T-cell (primary cell): ENCODE results near the gene OR2J1.

GRCh38 chr6:28372081-28372519, 22.4 kb downstream of the ZKSCAN3 start:
- PRO-cap, 7 experiments = no peak in any of the 7 experiments

DNA sequence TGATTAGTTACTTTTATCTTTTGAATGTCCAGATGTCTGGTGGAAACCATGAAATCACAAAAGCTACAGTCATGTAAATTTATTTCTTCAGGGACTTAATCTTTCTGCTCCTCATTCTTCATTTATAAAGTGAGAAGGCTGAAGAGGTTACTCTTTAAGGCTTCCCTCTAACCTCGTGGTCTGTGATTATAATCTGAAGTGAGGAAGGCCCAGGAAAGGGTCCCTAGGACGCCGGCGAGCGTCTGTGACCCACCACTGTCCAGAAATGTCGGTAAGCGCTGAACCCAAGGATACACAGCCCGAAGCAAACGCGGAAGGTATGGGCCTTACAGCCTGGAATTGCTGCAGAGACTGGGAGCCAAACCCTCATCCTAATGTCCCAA, 437 bp downstream of the ZSCAN12 start:
- PRO-cap, 7 experiments = no peak in any of the 7 experiments

DNA sequence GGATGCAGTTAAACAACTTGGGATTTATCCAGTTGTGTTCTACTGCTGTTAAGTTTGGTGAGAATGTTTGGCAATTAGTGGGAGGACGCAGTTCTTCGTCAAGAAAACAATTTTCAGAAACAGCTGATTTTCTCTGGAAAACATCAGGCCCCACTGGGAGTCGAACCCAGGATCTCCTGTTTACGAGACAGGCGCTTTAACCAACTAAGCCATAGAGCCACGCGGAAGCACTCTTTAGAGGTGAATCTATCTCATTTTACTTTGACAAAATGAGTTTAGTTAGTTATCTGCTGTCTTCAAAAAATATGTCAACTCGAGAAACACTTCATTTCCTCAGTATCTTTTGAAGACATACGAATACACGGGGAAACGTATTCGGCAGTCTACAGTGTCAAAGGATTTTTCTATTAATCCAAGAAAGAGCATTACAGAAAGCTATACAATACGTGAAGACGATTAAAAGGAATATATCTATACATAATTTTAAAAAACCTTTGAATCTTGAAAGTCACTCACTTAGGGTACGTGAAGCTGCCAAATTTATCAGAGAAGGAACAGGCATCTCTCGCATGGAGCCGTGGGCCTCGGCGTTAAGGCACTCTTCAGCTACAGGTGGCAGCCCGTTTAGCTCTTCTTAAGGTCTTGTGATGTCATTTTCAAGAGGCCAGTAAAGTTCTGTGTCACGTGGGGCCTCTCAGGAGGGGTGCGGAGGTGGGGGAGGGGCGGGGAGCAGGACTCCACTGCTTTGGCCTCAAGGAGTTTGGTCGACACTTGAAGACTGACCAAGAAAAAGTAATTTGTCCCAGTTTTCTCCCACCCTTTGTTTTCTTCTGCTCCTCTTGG, 26.5 kb downstream of the GPX6 start:
- PRO-cap, 7 experiments = peak in 3 of 7 experiments; most common plus-strand start position 706 of the sequence (in 2); most common minus-strand start position 592 of the sequence (in 2)

GRCh38 chr6:28489727-28490762, 25.5 kb downstream of the GPX6 start:
- PRO-cap, 7 experiments = peak in 6 of 7 experiments; most common plus-strand start chr6:28489925 (in 5); most common minus-strand start chr6:28490004 (in 6)

GRCh38 chr6:28615839-28616944, 29.1 kb upstream of the SCAND3 start:
- PRO-cap, 7 experiments = no peak in any of the 7 experiments

DNA sequence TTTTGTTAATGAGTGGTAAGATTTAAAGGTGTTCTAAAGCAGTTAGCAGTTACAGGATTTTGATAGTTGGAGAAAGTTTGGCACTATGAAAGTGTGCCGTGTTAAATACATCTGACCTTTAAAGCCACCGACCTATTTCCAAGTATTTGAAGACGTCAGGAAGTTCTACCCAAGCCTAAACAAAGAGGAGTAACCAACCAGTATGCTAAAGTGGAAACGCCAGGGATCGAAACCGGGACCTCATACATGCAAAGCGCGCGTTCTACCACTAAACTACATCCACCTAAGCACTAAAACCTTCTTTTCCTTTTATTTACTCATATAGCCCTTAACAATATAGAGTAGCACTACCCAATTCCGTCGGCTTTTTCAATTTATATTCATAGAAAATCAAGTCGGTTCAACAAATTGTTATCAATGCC, 46.8 kb upstream of the SCAND3 start:
- PRO-cap, 7 experiments = no peak in any of the 7 experiments

GRCh38 chr6:28719295-28719901, 132.3 kb upstream of the SCAND3 start:
- PRO-cap, 7 experiments = no peak in any of the 7 experiments

GRCh38 chr6:28900993-28901727, 22.6 kb downstream of the TRIM27 start:
- PRO-cap, 7 experiments = no peak in any of the 7 experiments

DNA sequence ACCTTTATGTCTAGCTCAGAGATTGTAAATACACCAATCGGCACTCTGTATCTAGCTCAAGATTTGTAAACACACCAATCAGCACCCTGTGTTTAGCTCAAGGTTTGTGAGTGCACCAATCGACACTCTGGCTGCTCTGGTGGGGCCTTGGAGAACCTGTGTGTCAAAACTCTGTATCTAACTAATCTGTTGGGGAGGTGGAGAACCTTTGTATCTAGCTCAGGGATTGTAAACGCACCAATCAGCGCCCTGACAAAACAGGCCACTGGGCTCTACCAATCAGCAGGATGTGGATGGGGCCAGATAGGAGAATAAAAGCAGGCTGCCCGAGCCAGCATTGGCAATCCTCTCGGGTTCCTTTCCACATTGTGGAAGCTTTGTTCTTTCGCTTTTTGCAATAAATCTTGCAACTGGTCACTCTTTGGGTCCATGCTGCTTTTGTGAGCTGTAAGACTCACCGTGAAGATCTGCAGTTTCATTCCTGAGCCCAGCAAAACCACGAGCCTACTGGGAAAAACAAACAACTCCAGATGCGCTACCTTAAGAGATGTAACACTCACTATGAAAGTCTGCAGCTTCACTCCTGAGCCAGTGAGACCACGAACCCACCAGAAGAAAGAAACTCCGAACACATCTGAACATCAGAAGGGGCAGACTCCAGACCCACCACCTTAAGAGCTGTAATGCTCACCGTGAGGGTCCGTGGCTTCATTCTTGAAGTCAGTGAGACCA, 35.0 kb upstream of the TRIM27 start:
- PRO-cap, 7 experiments = no peak in any of the 7 experiments

DNA sequence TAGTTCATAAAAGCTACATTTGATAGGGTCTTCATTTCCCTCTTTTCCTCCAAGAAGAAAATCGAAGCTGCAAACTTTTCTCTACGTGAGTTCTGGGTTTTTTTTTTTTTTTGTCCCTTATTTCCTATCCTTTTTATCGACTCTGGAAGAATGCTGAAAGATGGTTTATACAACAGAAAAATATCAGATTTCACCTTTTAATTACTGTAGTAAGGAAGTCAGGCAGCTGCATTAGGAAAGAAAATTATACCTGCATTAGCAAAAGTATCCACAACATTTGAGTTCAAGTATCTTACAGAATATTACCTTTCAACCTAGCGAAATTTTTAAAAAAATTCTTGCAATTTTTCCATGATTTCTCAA, at the start of gene OR2J1:
TSS of gene OR2J1 (plus strand) at position 200 of the 363 bp plus-strand sequence.
- PRO-cap, 7 experiments = no peak in any of the 7 experiments

DNA sequence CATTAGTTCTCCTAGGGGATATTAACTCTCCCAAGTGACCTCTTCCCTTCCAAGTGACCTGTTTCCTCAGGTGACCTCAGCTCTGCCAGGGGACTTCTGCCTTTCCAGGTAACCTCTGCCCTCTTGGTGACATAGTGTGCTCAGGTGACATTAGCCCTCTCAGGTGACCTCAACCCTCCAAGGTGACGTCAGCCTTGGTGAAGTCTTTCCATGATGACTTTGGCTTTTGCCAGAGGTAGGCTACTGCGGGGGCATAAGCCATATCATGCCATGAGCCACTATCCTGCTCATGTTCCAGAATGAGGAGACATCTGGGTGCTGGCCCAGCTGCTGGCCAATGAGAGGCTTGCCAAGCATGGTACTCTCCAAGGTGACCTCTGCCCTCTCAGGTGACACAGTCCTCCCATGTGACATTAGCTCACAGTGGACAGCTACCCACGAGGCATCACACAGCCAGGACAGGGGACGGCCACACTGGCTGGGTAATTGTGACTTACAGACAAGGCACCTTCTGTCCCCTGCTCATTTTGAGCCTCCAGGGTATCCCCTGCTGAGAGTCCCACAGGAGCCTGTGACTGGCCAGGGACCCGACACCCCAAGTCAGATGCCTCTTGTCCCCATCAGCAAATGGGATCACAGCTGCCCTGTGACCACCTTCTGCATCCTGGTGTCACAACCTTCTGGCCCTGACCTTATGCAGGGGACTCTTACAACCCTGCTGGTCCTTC, 21.7 kb upstream of the OR2I1P start:
- PRO-cap, 7 experiments = no peak in any of the 7 experiments

GRCh38 chr6:29555690-29556481, 3.6 kb downstream of the UBD start:
- PRO-cap, 7 experiments = no peak in any of the 7 experiments

GRCh38 chr6:29666036-29666485, 9.2 kb downstream of the MOG start:
- PRO-cap, 7 experiments = no peak in any of the 7 experiments

GRCh38 chr6:29889210-29889535, 53.2 kb upstream of the HLA-A start:
- PRO-cap, 7 experiments = peak in 1 of 7 experiments; most common plus-strand start chr6:29889266 (in 1)

- PRO-cap, 7 experiments = peak in 6 of 7 experiments; most common plus-strand start chr6:29926680 (in 5); most common minus-strand start chr6:29926554 (in 4)
Observed at GRCh38 chr6:29926396-29926999, 15.8 kb upstream of the HLA-A start.

DNA sequence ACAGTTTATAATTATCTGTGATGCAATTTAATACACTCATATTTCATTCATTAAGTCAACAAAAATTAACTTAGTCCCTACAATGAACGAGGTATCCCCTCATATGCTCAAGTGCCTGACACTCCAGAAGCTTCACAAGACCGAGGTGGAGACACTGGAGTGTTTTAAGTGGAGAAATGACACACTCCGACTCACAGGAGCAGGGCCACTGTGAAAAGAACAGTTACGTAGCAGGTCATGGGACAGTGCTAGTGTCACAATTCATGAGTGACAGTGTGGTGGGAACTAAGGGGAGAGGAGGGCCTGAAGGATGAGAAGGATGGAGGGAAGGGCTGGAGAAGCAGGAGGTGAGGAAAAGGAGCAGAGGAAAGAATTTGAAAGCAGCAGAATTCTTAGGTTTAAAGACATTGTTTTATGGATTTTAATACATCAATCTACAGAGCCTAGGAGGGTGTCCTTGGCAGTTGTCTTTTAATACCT, 1.3 kb upstream of the HLA-A start:
- PRO-cap, 7 experiments = peak in 3 of 7 experiments; most common plus-strand start position 222 of the sequence (in 1); most common minus-strand start position 136 of the sequence (in 3)

- PRO-cap, 7 experiments = peak in 1 of 7 experiments; most common minus-strand start chr6:29944742 (in 1)
Observed at GRCh38 chr6:29943955-29944792, 1.8 kb downstream of the HLA-A start.

- PRO-cap, 7 experiments = peak in 3 of 7 experiments; most common plus-strand start chr6:29946459 (in 2)
Observed at GRCh38 chr6:29946222-29946611, 3.9 kb downstream of the HLA-A start.

- PRO-cap, 7 experiments = peak in 4 of 7 experiments; most common plus-strand start chr6:29946724 (in 2)
Observed at GRCh38 chr6:29946612-29947924, 4.7 kb downstream of the HLA-A start.

- PRO-cap, 7 experiments = no peak in any of the 7 experiments
Observed at GRCh38 chr6:29974879-29975261, 32.5 kb downstream of the HLA-A start.